ENCODE measurements around a stretch of chr18.

DNA sequence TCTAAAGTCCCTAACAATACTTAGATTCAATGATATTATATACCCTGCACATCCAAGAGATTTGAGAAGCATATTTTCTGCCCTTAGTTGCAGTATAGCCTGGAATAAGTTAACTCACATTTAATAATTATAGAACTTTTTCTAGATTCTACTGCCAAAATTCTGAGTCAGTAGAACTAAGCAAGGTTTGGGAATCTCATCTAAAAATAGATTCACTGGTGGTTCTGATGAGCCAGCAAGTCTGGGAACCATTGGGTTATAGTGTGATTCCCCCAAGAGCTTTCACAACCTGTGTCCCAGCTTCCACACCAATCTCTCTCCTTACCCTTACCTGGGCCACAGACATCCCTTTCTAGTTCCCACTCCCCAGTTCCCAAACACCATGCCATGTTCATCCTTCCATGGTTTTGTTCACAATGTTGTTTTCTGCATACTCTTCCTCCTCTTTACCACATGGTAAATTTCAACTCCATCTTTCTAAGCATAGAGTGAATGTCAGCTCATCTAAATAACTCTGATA is 6.1 kb downstream of the THOC1 start:
- PRO-cap, result no peak
- RAMPAGE, long total RNA, result no peak

- PRO-cap, result no peak
- RAMPAGE, long total RNA, result no peak
These were observed 8.5 kb downstream of the TYMS start for GRCh38 chr18:666044-666326.

GRCh38 chr18:668013-669366 is 11.0 kb downstream of the TYMS start:
- PRO-cap, result no peak
- RAMPAGE, long total RNA, result no peak

DNA sequence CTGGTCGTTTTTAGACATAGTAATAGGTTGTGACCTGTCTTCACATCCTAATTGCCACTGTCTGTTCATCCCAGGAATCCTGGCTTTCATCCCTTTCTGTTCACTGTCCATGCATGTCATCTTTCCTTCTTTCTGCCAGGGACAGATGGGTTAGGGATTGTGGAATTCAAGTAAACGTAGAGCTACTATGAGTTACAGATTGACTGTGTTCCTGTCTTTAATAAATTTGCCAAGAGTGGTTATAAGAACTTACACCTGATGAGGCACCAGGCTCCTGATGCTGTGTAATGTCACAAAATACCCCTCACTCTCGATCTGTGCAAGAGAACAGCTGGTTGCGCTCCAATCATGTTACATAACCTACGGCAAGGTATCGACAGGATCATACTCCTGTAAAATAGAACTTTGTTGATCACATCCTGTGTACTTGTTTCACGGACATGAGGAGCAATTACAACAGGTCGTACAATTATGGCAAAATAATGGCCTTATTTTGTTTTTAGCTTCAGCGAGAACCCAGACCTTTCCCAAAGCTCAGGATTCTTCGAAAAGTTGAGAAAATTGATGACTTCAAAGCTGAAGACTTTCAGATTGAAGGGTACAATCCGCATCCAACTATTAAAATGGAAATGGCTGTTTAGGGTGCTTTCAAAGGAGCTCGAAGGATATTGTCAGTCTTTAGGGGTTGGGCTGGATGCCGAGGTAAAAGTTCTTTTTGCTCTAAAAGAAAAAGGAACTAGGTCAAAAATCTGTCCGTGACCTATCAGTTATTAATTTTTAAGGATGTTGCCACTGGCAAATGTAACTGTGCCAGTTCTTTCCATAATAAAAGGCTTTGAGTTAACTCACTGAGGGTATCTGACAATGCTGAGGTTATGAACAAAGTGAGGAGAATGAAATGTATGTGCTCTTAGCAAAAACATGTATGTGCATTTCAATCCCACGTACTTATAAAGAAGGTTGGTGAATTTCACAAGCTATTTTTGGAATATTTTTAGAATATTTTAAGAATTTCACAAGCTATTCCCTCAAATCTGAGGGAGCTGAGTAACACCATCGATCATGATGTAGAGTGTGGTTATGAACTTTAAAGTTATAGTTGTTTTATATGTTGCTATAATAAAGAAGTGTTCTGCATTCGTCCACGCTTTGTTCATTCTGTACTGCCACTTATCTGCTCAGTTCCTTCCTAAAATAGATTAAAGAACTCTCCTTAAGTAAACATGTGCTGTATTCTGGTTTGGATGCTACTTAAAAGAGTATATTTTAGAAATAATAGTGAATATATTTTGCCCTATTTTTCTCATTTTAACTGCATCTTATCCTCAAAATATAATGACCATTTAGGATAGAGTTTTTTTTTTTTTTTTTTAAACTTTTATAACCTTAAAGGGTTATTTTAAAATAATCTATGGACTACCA is 15.4 kb downstream of the TYMS start:
- PRO-cap, result no peak
- RAMPAGE, long total RNA, result no peak

- PRO-cap, result no peak
- RAMPAGE, long total RNA, result no peak
These were observed 24.0 kb downstream of the ENOSF1 start for GRCh38 chr18:688227-688952.

DNA sequence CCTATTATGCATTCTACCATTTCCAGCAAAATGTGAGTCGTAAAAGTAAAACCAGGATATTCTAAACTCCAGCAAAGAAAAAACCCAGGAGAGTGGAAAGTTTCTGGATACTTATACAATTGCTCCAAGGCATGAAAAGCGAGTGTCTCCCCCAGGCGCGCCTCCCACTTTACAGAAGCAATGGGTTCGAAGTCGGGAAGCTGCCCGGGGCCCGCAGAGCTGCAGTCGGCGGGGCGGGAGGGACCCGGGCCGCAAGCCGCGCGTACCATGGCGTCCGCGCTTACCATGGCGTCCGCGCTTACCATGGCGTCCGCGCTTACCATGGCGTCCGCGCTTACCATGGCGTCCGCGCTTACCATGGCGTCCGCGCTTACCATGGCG is 346 bp downstream of the ENOSF1 start:
- PRO-cap, result no peak
- RAMPAGE, long total RNA, result no peak

DNA sequence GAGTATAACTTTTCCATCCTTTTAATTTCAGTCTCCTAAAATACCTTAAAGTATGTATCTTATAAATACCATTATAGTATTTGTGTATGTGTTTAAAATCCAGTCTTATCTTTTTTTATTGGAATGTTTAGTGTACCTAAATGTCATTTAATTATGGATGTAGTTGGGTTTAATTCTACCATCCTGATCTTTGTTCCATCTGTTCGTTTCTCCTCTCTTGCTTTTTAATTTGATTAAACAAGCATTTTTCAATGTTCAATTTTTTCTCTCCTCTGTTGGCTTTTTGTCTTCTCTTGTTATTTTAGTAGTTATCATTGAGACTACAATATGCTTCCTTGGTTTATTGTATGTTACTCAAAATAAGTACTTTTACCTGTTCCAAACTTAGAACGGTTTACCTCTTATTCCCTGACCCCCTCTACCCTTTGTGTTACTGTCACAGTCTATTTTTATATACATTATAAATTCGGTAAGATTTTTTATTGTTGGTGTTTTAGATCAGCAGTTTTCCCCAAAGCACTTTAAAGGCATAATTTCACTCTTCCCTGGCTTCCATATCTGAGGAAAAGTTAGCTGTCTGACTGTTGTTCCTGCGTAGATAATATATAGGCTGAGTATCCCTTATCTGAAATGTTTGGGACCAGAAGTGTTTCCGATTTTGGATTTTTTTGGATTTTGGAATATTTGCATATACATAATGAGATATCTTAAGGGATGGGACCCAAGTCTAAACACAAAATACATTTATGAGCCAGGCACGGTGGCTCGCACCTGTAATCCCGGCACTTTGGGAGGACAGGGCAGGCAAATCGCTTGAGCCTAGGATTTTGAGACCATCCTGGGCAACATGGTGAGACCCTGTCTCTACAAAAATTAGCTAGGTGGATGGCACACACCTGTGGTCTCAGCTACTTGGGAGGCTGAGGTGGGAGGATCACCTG is 15.1 kb upstream of the ENOSF1 start:
- PRO-cap, result no peak
- RAMPAGE, long total RNA, result no peak

- PRO-cap, result no peak
- RAMPAGE, long total RNA, result no peak
These were observed 33.3 kb downstream of the YES1 start for GRCh38 chr18:778346-779547.

DNA sequence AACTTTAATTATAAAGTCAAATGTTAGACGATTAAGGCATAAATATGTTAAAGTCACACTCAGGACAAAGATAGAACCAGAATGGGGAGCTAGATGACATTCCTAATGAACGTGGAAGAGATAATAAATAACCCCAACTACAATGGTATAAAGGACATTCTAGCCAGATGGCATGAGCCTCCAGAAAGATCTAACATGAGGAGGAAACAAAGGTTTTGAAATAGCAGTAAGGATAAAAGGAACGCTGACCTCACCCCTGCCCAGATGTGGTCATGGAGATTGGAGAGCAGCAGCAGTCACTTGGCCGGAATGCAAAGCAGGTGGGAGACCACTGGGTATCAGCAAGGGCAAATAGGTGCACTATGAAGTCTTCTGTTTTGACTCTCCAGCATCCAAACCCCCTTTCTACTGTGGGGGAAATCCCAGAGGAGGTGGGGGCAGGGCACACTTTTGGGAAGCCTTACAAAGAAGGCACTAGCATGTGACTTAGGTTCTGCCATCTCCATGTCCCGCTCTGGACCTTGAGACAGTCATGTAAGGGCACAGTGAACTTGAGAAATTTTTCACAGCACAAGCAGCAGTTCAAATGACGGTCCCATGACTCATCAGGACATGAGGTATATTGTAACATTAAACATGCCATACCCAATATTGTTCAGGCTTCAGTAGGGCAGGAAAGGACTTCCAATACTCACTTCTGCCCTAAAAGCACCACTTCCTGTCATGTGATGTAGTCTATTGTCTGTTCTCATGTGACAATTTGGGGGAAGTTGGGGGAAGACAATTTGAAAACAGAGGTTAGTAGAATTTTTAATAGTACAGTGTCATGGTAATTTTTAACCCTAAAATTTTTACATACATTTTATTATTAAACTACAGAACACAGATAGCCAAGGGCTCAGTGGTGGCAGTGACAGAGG is 55.2 kb downstream of the METTL4 start:
- PRO-cap, result no peak
- RAMPAGE, long total RNA, result no peak

DNA sequence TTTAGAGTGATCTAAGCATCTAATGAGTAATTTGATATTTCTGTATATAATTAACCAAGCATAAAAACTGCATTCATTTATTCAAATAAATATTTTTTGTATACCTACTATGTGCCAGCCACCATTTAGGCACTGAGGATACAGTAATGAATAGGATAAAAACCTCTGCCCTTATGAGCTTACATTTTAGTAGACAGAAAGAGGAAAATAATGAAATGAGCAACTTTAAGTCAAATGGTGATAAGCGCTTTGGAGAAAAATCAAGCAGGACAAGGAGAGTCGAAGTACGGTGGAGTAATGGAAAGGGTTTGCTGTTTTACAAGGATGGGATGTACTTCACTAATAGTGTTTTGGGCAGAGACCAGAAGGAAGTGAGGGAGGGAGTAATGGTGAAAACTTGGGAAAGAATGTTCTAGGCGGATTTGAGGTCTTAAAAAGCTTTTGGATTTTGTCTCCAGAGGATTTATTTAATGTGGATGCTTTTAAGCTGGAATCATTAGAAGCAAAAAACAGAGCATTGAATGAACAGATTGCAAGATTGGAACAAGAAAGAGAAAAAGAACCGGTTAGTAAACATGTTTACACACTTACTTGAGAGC is 17.5 kb downstream of the NDC80 start:
- PRO-cap, result no peak
- RAMPAGE, long total RNA, result no peak

GRCh38 chr18:2666695-2667299 is 11.3 kb downstream of the SMCHD1 start:
- PRO-cap, result no peak
- RAMPAGE, long total RNA, result no peak

- PRO-cap, result no peak
- RAMPAGE, long total RNA, result no peak
These were observed 50.0 kb downstream of the SMCHD1 start for GRCh38 chr18:2705390-2706045.

- PRO-cap, result no peak
- RAMPAGE, long total RNA, result no peak
These were observed 71.0 kb downstream of the SMCHD1 start for GRCh38 chr18:2726360-2727076.

DNA sequence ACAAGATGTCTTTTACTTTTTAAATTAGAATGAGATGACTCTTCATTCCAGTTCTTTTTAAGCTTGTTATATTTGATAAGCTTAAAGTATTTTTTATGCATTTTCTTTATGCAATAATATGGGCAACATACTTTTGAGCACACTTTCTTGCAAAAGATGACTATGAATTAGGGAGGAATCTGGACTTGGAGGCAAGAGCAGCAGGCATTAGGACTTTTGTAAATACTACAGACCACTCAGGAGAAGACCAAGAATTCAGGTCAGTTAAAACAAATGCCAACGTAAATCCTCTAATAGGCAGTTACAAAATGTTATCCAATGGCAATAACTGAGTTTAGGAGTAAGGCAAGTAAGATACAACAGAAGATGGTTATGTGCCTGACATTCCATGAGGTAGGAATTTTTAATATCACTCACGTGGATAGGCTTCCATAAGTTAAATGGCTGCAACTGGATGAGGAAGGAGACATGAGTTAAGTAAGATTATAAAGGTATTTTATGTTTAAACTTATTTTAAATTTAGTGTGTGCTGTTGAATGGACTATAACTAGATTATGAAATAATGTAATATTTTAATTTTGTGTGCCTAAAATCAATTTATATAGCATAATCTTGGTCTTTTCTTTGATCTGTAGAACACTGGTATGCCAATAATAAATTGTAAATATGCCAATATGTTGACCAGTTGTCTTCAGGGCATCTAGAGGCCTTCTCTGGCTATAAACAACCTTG is 75.4 kb downstream of the SMCHD1 start:
- PRO-cap, result no peak
- RAMPAGE, long total RNA, result no peak

GRCh38 chr18:2853220-2853620 is 6.4 kb downstream of the EMILIN2 start:
- PRO-cap, result no peak
- RAMPAGE, long total RNA, result no peak

DNA sequence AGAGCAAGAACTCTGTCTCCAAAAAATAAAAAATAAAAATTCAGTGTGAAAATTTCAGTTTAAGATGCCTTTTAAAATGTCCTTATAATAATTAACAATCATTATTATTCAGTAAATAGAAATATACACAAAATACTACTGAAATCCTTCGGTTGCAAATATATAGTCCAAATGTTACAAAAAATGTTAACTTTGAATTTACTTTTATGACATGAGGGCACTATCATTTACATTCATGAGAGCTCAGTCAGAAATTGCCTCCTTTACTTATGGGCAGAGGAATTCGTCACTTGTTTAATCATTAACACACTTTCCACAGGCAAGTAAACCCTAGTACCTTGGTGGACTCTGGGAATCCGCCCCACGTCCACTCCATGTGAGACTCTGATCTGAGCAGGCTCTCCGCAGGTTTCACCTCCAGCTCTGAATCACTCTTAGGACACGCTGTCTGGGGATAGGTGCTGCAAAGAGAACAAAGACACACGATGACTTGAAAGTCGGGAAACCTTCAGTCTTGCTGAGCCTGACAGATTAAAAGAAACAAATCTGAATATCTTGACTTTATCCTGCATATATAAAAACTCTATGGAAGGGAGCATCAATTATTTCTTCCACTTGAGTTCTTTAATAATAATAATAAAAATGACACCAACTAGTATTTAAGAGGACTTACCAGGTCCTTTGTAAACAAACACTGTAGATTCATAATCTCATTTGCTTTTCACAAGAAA is 73.6 kb downstream of the LPIN2 start:
- PRO-cap, result no peak
- RAMPAGE, long total RNA, result no peak

DNA sequence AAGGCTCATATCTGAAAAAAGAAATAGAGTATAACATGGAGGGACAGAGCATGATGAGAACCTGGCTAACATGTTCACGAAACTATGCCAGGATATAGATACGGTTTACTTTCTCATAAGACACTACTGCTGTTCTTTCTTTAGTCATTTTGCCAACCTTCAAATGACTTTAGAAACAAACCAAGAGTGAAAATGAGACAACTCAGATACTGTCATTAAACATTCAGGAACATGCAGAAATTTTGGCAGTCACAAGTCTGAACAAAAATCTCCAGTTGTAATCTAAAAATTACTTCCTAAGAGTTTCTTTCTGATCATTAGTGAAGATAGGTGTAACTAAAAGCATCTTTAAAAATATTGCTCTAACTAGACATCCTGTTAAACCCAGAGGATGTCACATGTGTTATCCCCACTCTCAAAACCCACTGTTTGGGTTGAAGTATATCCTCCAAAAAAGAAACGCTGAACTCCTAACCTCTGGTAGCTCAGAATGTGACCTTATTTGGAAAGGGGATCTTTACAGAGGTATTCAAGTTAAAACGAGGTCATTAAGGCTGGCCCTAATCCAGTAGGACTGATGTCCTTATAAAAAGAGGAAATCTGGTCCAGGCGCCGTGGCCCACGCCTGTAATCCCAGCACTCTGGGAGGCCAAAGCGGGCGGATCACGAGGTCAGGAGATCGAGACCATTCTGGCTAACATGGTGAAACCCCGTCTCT is 14.1 kb downstream of the LPIN2 start:
- PRO-cap, result no peak
- RAMPAGE, long total RNA, result no peak

DNA sequence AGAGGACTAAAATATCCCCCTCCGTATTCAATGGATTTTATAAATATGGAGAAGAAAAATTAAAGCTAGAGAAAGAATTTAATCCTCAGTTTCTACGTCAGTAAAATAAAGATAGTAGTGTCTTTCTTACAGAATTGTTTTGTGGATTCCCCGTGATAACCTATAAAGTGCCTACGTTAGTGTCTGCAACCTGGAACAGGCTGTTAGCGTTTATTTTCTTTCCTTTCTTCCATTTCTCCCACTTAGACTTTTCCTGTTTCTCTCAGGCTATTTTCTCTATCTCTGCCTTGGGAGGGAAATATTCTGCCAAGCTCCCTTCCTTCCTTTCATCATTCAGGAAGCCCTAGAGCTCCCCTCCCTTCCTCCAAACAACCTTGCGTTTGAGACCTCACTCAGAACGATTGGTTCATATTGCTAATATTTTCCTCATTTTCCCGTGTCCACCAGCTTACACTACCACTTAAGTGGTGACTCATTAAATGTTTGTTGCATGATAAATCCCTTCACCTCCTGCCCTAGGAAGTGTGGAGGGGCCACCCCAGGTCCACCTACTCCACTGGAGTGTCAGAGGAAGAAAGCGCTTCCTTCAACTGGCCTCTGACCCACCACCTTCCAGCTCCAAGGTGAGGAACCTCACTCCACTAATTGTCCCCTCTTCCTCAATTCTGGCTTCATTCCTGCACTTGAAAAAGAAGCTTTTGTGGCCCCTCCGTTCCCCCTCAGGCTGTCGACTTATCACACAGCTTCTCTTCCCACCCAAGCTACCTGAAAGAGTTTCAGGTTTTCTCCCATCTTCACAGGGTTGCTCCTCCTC is 2.2 kb upstream of the LPIN2 start:
- PRO-cap, result no peak
- RAMPAGE, long total RNA, result no peak

- PRO-cap, result no peak
- RAMPAGE, long total RNA, result no peak
These were observed 39.1 kb upstream of the LPIN2 start for GRCh38 chr18:3052045-3052521.

- PRO-cap, result no peak
- RAMPAGE, long total RNA, result no peak
These were observed 49.6 kb upstream of the LPIN2 start for GRCh38 chr18:3062474-3062916.

Data from spinal cord (tissue), 3 donors.